Mucosa of descending colon (tissue), 1 donor: ENCODE data around the genes GLRX2 and CRB1.

- PRO-cap = no peak
Measured at GRCh38 chr1:193045347-193045976, 13.7 kb downstream of the UCHL5 start.

DNA sequence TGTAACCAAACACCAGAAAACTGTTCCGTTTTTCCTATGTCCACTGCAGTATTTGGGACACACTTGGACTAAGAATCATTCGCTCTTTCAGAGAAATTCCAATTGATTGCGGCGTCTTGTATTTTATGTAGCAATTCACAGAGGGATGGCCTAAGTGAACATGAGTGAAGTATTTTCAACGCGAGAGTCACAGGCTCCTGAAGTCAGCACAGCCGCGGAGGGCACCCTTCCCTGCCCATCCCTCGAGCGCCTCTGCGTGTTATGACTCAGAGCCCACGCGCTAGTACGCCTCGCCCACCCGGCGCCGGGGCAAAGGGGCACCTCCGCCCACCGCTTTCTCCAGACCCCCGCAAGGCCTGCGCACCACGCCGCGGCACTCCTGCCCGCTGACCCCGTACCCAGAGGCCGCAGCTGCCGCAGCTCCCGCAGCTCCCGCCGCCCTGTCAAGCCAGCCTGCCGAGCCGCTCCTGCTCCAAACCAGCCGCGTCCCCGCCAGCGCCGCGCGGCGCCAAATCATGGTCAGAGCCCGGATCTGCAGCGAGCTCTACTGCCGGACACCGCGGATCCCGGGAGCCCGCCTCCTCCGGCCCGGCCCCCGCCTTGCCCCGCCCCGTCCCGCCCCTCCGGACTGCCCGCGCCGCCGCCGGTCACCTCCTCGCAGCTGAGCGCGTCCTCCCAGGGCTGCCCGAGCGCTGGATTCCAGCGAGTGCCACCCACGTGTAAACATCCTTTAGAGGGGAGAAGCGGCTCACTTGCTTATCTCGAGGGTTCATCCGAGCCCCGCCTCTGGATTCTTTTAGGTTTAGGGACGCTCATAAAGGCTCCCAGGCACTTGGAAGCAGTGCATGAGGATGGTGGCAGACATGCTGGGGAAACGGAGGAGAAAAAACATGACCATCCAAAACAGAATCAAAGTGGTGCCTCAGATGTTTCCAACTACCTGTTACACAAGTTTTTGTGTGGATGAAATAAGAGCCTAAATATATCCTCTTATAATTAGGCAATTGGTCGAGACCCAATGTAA is at the start of gene GLRX2:
Gene GLRX2 (minus strand): TSS at position 549 of the 1,024 bp plus-strand sequence.
- PRO-cap = bidirectional peak, plus-strand start at position 312 of the sequence, minus-strand start at position 254 of the sequence; bidirectional peak, plus-strand start at position 664 of the sequence, minus-strand start at position 517 of the sequence

DNA sequence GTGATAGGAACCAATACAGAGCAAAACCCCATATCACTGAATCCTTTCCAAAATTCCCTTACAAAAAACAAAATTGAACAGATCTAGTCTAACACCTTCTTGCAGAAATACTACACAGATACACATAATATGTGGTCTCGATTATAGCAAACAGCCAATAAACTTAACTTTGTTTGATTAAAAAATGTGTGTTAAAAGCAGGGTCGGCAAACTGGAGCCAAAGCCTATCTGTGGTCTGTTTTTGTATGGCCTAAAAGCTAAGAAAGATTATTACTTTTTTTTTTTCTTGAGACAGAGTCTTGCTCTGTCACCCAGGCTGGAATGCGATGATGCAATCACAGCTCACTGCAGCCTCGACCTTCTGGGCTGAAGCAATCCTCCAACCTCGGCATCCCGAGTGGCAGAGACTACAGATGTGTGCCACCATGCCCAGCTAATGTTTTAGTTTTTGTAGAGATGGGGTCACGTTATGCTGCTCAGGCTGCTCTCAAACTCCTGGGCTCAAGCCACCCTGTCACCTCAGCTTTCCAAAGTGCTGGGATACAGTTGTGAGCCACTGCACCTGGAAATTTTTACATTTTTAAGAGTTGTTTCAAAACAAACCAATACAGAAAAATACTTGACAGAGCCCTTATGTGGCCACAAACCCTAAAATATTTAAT is 6.4 kb upstream of the GLRX2 start:
- PRO-cap = no peak

DNA sequence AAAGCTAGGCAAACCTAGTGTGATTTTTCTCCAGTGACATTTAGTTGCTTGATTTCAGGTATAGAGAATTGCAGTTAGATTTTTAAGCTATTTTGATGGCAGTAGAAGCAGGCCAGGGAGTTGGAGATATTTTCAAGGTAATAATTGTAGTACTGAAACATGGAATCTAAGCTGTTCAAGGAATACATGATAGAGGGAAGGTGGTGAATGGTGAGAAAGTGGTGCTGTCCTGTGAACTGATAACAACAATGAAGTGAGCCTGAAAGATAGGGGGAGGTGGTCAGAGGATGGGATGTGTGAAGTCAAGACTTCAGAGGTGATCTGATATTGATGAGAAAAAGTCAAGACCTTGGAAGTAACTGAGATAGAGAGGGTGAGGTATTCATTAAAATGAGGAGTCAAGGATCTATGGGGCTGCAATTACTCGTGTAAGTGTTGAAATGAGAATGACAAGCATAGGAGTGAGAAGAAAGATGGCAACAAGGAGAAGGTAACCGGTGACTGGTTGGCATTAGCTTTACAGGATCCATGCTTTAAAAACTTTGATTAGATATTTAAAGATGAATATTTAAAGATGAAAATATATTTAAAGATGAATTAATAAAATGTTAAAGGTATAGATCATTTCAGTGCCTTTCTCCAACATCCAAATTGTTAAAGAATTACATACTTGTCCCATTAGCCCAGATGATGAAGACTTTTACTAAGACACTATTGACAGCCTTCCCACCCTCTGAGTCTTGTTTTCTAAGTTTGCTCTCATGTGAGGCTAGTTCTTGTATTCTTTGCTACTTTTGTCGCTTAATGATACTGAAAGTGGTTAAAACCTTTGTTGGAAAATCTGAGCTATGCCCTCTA is 70.9 kb upstream of the B3GALT2 start:
- PRO-cap = no peak

DNA sequence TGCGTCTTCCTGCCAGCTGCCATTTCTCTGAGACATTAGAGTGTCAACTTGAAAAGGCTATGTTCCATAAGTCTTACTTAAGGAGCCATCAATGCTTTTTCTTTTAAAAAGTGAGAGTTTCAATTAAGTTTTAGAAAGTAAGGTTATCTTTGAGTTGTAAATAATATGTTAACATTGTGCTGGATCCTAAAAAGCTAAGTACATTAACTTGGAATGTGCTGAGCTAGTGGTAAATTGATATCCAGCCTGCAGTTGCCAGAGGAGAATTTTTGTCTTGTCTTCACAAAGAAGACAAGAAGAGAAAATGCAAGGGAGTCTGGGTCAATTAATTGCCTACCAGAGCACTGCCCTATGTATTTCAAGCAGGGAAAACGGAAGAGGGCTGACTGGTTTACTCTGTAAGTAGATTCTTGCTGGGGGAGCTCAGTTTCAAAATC is 161.9 kb upstream of the B3GALT2 start:
- PRO-cap = no peak

DNA sequence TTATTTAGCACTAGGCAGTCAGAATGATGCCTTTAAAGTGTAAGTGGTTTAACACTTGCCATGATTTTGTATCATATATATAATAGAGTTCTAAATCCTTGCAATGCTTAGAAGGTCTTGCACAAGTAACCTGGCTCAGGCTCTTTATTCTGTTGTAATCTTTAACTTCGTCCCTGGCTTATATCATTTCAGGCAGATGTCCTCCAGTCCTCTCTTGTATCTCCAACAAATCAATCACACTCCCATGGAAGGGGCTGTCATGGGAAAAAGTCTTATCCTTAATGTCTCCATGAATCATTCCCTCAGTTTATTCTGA is 841.6 kb upstream of the B3GALT2 start:
- PRO-cap = no peak

GRCh38 chr1:194911456-194912008 is 1696.7 kb downstream of the KCNT2 start:
- PRO-cap = no peak

- PRO-cap = no peak
Measured at GRCh38 chr1:196773803-196774064, 906 bp upstream of the CFHR3 start.

DNA sequence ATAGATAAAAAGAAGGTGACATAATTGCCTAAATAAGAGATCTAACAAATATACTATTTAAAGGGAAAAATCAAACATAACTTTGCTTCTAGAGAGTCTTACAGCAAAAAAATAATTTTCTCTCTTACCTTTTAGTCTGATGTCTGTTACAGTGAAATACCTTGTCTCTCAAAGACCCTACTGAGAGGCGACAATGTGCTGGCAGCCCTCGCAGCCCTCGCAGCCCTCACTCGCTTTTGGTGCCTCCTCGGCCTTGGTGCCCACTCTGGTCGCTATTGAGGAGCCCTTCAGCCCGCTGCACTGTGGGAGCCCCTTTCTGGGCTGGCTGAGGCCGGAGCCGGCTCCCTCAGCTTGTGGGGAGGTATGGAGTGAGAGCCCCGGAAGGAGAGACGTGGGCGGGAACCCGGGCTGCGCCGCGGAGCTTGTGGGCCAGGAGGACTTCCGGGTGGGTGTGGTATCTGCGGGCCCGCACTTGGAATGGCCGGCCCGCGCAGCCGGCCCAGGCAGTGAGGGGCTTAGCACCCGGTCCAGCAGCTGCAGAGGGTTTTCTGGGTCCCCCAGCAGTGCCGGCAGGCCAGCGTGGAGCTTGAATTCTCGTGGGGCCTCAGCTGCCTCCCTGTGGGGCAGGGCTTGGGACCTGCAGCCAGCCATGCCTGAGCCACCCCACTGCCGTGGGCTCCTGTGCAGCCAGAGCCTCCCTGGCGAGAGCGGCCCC is 10.1 kb upstream of the CFHR2 start:
- PRO-cap = no peak

DNA sequence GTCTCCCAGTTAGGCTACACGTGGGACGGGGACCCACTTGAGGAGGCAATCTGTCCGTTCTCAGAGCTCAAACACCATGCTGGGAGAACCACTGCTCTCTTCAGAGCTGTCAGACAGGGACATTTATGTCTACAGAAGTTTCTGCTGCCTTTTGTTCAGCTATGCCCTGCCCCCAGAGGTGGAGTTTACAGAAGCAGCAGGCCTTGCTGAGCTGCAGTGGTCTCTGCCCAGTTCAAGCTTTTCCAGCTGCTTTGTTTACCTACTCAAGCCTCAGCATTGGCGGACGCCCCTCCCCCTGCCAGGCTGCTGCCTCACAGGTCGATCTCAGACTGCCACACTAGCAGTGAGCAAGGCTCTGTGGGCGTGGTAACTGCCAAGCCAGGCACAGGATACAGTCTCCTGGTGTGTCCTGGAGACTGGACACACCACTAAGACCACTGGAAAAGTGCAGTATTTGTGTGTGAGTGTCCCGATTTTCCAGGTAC is 14.5 kb downstream of the CFHR5 start:
- PRO-cap = no peak

- PRO-cap = no peak
Measured at GRCh38 chr1:197096754-197097539, 29.9 kb upstream of the F13B start.

DNA sequence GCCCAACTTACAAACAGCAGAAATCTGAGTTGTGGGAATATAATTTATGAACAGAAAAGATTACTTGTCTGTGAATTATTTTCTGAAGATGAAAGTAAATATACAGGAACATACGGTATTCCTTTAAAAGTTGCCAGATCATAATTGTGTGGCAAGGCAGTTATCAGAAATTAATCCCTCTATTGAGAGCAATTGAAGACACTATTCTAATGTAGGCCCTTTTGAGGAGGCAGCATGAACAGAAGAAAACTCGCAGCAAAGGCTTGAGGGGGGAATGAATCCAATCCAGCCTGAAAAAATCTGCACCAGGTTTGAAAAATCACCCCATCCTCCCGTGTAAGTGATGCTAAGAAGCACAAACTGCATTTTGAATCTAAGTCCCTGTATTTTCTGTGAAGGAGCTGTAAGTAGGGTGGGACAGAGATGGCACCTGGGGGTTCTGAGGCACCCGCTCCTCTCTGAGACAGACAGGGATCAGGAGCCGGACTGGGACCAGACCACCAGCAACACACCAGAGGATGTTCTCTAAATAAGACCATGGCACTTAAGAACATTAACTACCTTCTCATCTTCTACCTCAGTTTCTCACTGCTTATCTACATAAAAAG is at the start of gene CRB1:
Gene CRB1 (plus strand): TSS at position 377 of the 608 bp plus-strand sequence.
- PRO-cap = no peak

- PRO-cap = no peak
Measured at GRCh38 chr1:197703883-197704533, 71.3 kb downstream of the DENND1B start.

DNA sequence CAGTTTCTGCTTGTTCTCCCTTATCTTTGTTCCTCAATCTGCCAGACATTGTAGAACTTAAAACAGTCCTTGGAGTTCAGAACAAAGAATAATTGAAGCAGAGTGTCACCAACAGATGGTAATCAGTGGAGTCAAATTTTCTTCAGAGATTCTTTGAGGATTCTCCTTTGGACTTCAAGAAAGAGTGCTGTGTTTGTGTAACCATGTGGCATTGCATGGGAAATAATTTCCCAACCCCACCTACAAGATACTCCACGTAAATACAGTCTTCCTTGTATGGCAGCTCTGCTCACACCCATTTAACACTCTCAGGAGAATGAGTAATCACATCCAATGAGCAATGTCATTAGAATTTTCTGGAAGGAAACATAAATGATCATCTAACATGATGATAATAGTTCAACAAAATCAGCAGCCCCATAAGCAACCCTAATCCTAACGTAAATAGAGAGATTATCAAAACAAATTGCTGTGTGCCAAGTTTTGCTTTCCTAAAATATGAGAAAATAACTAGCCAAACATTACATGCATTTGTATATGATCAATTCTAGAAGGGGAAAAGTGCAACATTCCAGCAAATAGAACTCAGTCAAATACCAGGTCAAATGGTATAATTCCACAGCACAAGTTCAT is 6.8 kb upstream of the DENND1B start:
- PRO-cap = unidirectional peak, minus-strand start at position 217 of the sequence

DNA sequence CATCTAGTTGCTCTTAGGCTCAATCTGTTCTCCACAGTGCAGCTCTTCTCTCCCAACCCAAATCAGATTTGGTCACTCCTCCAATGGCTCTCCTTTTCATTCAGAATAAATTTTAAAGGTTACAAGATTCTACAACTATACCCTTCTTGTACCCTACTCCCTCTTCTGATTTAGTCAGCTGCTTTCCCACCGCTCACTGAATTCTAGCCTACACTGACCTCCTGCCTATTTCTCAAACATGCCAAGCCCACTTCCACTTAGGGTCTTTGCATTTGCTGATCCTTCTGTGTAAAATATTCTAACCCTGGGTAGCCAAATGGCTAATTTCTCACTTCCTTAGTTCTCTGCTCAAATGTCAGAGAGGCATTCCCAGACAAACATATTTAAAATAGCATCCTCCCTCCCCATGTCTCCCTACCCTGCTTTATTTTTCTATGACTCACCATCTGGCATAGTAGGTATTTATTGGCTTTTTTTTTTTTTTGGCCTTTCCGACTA is 1.8 kb upstream of the NEK7 start:
- PRO-cap = no peak

GRCh38 chr1:198165975-198166235 is 9.1 kb downstream of the NEK7 start:
- PRO-cap = no peak

- PRO-cap = no peak
Measured at GRCh38 chr1:198234325-198235092, 77.7 kb downstream of the NEK7 start.

DNA sequence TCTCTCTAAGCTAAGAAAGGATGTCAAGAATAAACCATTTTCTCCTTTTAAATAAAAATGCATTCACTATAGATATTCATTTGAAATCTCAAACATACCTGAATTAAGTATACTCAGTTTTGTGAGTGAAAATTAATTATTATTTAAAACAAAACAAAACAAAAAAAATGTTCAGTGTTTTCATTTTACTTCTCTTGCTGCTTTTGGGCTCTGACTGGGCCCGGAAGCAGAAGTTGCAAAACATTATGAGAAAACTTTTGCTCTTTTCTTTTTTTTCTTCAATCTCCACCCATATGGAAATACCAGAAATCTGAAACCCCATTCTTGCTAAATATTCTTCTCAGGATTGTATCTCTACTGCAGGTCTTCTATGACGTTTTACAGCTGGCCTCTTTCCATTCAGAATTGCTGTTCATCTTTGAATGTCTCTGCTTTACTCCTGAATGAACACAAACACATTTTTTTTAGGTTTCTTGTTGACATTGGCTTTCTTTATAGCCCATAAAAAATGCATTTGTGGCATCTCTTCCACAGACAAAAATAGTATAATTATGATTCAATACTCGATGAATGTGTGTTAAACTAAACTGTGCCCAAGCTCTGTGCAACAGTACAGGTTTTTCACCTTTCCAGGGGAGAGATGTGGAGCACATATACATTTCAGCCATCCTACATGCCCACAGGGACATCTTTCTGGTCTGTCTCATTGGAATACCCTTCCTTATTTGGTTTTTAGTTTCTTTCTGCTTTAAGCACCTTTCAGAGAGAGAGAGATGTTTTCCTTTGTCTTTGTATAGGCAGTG is 18.7 kb downstream of the PTPRC start:
- PRO-cap = no peak

DNA sequence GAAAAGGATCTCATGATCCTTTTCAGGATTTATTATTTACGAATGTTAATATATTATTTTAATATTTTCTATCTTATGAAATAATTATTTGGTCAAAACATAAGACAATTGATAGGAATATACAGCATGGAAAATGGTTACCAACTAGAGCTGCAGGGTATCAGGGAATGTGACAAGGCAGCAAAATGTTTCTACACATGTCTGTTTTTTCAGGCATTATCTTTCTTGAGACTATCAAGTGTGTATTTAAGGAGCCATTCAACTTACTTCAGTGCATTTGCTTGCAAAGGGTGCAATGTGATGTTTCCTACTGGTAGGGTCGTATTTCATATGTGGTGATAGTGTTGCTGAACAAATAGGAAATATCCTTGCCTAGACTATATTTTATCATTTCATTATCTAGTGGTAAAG is 42.3 kb downstream of the PTPRC start:
- PRO-cap = no peak

GRCh38 chr1:198929619-198930861 is 291.2 kb downstream of the PTPRC start:
- PRO-cap = bidirectional peak, plus-strand start at chr1:198930384, minus-strand start at chr1:198930322